Bronchial epithelial cell (primary cell): ENCODE data around the gene FANCE.

DNA sequence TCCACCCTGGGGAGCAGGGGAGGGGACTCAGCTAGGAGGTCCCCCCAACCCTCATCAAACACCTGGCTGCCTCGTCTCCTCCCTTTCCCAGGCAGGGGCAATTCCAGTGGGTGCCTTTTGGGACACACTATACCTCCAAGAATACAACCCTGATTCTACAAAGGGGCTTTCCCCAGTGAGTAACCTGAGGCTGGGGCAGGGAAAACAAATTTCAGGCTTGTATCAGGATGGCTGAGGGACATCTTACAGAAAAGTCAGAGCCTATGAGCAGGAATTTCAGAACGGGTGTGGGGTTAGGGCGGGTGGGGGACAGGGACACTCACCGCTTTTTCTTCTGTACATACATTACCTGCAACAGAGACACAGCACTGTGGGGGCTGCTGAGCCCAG lies 1.7 kb downstream of the SMIM29 start:
- RRBS, 2 experiments, result no CpG with 5 or more reads among the region's 4 CpGs

DNA sequence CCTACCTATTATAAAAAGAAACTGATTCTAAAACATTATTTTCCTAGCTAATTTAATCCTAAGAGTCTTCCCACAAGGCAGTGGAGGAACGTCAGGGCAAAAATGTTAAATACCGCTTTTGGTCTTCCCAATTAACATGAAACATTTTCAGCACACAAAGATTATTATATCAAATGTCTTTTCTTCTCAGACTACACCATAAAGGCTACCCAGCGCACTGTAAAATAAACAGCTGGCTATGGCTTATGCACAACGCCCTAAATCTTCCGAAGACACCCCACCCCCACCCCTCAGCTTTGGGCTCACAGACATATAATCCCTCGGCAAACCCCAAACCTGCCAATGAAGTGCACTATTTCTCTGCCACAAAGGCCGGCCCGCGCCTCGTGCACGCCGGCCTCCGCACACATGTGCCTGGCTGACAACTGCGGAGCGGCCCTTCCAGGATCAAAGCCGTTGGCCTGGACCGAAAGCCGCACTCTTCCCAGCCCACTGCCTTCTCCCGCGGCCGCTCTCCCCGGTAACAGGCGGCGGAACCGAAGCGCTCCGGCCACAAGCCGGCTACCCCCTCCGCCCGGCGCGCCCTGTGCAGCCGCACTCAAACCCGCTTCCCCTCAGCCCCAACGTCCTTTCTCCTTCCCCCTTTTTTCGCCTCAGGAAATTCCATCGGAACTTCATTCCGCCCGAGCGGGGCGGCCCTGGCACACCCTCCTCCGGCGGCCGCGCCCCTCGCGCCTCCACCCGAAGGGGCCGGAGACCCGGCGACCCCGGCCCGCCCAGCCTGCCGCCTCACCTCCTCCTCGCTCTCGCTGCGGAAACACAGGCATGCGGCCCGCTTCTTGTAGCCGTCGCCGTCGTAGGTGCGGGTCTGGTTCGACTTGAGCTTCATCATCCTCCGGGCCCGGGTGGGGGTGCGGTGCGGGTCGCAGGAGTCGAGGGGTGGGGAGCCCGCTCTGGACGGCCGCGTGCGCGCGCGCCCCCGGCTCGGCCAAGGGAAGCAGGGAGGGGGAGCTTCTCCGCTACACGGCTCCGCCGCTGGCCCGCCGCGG lies 674 bp downstream of the NUDT3 start:
- RRBS, 2 experiments, result under 1 to 3% methylated on average over 22 of the region's 88 CpGs

DNA sequence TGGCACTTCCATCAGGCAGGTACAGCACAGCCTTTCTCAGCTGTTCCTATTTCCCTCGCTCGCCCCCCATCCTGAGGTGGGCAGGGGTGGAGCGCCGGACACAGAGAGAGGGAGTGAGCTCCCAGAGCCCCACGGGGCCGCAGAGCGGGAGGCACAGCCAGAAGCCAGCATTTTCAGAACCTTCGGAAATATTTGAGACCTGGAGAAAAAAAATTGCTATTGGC lies 29.6 kb downstream of the SPDEF start:
- RRBS, 2 experiments, result no CpG with 5 or more reads among the region's 8 CpGs

DNA sequence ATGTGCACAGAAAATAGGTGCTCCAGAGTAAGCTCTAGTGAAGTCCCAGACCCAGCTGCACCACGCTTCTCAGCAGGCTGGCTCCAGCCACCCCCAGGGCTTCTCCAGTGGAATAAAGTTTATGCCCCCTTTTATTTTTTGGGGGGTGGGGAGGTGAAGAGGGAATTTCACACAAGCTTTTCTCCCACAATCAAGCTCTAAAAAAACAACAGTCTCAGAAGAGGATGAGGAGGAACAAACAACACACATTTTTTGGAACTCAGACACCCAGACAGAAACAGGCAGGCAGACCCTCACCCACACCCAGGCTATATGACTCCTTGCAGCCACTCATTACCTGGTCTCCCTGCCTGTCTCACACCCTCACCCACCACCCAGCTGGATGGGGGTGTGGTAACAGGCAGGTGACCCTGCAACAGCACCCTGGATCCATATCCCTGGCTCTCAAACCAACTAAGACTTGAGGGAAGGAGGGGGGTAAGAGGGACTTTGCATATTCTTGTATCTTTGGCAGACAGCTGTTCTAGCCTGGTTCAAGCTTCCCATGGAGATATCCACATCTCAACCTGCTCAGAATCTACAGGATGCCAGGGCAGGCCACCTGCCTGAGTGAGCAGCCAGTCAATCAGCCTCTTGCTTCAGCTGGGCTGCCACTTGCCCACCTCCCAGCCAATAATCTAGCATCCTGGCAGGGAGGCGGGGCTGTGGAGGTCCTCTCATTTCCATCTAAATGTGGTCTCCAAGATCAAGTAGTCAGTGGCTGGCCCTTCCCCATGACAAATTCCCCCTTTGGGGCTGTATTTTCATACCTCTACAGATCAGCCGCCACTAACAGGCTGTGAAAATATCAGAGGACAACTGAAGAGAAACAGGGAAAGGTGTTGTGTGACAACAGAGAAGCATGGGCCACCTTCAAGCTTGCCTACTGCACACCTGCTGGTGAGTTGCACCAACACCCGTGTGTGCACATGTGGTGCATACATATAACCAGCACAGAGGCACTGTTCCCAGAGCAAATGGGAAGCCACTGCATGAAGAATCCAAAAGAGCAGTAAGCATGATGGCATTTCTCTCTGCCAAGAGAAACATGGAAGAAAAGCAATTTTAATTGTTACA lies 32.9 kb upstream of the SPDEF start:
- RRBS, 2 experiments, result no CpG with 5 or more reads among the region's 4 CpGs

GRCh38 chr6:34597604-34597989 lies 41.5 kb upstream of the SPDEF start:
- RRBS, 2 experiments, result no CpG with 5 or more reads among the region's 2 CpGs

- RRBS, 2 experiments, result no CpG with 5 or more reads among the region's 1 CpG
Observed at GRCh38 chr6:34673099-34673541, 23.4 kb downstream of the ILRUN start.

DNA sequence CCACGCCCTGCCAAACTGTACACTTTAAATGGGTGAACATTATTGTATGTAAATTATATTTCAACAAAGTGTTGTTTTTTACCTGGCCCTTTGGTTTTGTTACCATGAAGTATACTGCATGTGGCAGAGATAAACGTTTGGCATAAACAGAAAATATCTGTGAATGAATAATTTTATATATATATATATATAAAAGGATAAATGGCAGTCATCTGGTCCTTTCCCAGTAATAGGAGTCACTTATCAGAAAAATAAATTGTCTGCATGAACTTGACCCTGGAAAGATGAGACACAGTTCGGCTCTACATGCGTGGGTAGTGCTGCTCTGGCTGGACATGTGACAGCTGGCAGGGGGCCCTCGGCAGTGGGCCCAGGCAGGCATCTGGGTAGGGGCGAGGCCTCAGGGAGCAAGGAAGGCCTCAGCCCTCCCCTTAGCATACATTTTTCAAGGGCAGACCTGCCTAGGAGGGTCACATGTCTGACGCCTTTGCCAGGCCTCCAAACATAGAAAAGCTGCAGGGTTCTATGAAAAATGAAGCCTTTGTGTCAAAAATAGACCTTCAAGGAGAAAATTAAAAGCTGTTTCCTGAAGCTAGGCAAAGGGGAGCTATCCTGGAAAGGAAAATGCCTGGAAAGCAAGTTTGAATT lies 12.7 kb upstream of the ILRUN start:
- RRBS, 2 experiments, result no CpG with 5 or more reads among the region's 7 CpGs

- RRBS, 2 experiments, result no CpG with 5 or more reads among the region's 17 CpGs
Observed at GRCh38 chr6:34756409-34756840, 880 bp upstream of the SNRPC start.

DNA sequence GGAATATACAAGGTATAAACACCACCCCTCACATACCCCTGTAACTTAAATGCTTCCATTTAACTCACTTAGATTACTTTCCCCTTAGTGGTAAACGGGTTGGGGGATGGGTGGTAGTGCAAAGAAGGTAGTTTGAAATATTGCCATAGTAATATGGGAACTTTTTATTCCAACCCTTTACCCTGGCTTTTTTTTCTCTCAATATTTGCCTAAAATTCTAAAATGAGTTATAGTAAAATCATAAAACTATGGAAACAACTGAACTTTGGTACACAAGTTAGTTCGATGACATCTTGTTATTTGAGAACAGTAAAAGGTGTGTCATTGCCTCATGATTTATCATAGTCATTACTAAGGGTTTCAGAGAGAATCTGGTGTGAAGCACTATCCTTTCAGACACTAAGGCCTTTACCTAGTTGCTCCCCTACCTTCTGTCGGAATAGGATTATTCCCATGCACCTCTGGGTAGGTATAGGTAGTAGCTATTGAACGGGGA lies 11.5 kb downstream of the TAF11 start:
- RRBS, 2 experiments, result no CpG with 5 or more reads among the region's 4 CpGs

DNA sequence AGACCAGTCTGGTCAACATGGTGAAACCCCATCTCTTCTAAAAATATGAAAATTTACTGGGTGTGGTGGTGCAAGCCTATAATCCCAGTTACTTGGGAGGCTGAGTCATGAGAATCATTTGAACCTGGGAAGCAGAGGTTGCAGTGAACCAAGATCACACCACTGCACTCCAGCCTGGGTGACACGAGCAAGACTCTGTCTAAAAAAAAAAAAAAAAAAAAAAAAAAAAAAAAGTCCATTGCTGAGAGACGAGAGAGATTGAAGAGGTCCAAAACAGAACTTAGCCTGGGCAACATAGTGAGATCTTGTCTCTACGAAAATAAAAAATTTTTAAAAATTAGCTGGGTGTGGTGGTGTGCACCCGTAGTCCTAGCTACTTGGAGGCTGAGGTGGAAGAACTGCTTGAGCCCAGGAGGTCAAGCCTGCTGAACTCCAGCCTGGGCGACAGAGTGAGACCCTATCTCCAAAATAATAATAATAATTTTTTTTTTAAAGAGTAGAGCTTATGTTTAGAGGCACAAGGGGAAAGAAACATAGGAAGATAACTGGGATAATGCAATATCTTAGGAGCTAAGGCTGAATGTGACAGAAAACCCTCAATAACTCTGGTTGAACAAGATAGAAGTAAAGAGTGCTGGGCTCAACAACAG lies 120.8 kb downstream of the ANKS1A start:
- RRBS, 2 experiments, result no CpG with 5 or more reads among the region's 5 CpGs

- RRBS, 2 experiments, result no CpG with 5 or more reads among the region's 2 CpGs
Observed at GRCh38 chr6:35010873-35011419, 121.9 kb downstream of the ANKS1A start.

DNA sequence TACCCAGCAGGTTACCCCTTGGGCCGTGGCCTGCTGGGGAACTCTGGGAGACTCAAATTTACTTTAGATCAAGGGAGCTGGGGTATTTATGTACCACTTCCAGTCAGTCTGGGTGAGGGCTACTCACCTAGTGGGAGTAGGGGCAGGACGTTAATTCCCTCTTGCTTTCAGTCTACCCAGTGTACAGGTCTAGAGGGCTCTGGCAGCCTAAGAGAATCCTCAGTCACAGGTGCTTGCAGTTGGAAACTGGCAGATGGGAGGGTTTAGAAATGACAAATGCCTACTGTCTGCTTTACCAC lies 103.7 kb downstream of the TCP11 start:
- RRBS, 2 experiments, result no CpG with 5 or more reads among the region's 2 CpGs

GRCh38 chr6:35049800-35050514 lies 91.2 kb downstream of the TCP11 start:
- RRBS, 2 experiments, result no CpG with 5 or more reads among the region's 11 CpGs

DNA sequence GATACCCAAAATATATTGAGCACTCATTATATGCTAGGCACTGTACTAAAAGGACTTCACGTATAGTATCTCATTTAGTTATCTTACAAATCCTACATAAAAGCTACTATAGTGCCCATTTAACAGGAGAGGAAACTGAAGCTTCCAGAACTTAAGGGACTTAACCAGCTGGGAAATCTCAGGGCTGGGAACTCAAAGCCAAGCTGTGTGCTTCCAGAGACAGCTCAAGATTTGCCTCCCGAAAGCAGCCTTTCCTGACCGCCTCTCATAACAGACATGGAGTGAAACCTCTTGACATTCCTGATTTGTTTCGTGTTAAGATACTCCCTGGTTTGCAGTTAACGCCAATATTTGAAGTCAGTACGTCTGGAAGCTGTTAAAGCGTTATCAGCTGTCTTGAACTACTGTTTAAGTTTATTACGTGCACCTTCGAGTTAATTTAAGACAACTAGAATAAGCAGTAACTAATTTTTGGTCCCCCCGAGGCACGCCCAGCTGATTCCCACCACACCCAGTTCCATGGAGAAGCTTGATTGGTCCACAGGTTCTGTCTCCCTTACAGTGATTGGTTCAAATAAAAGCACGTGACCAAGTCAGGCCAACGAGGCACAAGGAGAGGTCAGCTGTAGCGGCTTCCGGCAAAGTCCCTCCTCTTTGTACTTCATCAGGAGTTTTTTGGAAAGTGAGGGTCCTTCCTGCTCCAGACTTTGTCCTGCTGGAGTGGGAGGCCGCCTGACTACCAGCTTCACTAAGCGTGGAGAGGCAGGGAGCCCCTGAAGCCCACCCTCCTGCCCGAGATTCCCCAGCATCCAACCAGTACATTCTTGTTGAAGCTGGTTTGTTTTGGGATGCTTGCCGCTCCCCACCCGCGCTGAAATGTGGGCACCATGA lies 8.9 kb upstream of the TCP11 start:
- RRBS, 2 experiments, result no CpG with 5 or more reads among the region's 21 CpGs

DNA sequence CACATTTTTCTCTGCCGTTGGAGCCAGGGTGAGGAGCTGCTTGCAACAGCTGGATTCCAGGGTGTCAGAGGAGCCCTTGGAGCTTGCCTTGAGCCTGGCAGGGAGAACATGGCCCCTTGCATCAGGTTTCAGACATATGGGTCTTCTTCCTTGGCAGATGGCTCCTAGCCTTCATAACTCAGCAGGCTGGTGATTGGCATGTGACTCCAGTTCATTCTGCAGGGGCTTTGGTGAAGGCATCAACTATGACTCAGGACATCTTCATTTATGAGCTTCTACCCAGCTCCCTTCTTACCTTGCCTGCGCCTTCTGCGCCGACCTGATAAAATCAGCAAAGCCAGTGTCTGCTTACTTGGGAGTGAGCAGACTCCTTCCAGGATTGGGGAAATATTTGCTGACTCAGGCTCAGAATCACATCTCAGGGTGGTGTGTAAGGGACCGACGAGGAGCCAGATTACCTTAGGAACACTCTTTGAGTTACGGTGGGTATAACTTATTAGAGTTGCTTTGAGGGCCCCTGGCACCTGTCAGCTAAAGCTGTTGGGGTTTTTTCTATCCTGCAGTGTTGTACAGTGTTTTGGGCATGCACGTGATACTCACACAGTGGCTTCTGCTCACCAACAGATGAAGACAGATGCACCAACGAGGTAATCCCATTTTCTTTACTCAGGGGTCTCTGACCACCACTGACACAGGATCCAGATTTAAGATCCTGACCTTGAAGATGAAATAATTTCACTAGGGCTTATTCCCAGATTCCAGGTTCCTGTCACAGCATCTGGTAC lies 4.3 kb downstream of the PPARD start:
- RRBS, 2 experiments, result no CpG with 5 or more reads among the region's 9 CpGs

DNA sequence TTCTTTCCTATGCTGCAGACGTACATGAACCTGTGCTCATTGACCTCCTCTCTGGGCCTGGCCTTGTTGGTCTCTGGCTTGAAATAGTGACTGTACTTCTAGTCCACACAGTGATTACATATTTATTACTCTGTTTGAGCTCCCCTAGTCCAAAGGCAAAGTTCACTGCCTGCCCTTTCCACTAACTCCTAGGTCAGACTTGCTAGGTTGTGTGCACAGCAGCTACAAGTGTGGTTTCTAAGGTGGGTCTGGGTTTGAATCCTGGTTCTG lies 29.3 kb downstream of the PPARD start:
- RRBS, 2 experiments, result no CpG with 5 or more reads among the region's 1 CpG

- RRBS, 2 experiments, result 1 to 2% methylated on average over 8 of the region's 43 CpGs
Observed at GRCh38 chr6:35451711-35452449, at the start of gene FANCE. FANCE (plus strand) TSS chr6:35452338.

- RRBS, 2 experiments, result no CpG with 5 or more reads among the region's 23 CpGs
Observed at GRCh38 chr6:35471550-35472627, 3.7 kb downstream of the RPL10A start.

- RRBS, 2 experiments, result 83 to 85% methylated on average over 4 of the region's 13 CpGs
Observed at GRCh38 chr6:35474800-35475315, 6.7 kb downstream of the RPL10A start.

DNA sequence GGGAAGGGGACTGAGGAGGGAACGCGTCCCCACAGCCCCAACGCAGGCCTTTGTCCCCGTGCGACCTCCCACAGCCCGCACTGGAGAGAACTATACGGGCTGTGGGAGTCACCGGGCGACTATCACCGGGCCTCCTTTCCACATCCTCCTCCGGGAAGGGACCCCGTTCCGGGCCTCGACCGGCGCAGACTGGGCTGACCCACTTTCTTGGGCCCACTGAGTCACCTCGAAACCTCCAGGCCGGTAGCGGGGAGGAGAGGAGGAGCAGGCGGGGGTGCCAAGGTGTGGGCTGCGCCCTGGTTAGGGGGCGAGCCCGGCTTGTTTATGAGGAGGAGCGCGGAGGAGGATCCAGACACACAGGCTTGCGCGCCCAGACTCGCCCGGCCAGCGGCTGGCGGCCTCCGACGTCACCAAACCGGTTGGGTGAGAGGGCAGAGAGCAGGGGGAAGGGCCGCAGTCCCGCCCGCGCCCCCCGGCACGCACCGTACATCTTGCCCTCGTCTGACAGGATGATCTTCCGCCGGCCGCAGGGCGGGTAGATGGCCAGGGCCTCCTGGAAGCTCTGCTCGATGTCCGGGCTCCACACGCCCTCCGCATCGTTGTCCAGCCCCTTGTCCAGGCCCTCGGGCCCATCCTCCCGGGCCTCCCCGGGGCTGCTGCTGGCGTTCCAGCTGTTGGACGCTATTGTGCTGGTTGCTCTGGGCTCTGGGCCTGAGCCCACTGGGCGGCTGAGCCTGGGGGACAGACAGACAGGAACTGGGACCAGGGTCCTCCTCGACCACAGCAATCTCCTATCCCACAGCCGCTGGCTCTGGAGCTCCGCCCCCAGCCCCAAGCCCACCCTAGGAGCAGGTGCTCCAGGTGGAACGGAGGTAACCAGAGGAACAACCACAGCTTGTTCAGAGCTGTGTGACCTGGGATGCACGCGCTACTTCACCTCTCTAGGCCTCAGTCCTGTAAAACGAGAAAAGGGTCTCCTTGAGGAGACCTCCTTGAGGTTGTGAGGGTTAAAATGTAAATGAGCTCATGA lies 10.6 kb downstream of the TEAD3 start:
- RRBS, 2 experiments, result 1 to 2% methylated on average over 30 of the region's 64 CpGs